A375 (cell line): Measurements from ENCODE around the genes PIGK, USP33 and DNAJB4.

- RAMPAGE, long total RNA = no peak
Measured at GRCh38 chr1:76154519-76154874, 80.0 kb downstream of the ST6GALNAC3 start.

GRCh38 chr1:77218598-77219639 lies at the start of gene PIGK:
Gene PIGK, minus strand, starts transcription at chr1:77219430.
- RAMPAGE, long total RNA = no peak

- RAMPAGE, long total RNA = no peak
Measured at GRCh38 chr1:77759346-77760289, at the start of gene USP33. Gene USP33, minus strand, starts transcription at chr1:77759852.

GRCh38 chr1:77877418-77877898 lies 11.0 kb upstream of the NEXN start:
- RAMPAGE, long total RNA = no peak

DNA sequence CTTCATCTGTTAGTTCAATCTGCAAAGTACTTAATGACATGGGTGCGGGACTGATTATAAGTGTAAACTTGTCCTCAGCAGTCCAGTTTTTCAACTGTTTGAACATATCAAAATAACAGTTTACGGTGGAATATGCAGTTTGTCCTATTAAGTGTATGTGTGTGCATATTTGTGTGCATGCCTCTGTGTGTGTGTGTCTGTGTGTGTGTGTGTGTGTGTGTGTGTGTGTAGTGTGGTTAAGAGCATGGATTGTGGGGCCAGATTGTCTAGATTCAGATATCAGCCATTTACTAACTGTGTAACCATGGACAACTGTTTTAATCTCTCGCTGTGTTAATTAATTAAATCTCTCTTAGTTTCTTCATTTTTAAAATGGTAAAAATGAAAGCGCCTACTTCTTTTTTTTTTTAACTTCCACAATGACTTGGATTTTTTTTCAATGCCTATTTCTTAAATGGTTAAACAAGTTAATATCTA lies 39.0 kb downstream of the NEXN start:
- RAMPAGE, long total RNA = no peak

DNA sequence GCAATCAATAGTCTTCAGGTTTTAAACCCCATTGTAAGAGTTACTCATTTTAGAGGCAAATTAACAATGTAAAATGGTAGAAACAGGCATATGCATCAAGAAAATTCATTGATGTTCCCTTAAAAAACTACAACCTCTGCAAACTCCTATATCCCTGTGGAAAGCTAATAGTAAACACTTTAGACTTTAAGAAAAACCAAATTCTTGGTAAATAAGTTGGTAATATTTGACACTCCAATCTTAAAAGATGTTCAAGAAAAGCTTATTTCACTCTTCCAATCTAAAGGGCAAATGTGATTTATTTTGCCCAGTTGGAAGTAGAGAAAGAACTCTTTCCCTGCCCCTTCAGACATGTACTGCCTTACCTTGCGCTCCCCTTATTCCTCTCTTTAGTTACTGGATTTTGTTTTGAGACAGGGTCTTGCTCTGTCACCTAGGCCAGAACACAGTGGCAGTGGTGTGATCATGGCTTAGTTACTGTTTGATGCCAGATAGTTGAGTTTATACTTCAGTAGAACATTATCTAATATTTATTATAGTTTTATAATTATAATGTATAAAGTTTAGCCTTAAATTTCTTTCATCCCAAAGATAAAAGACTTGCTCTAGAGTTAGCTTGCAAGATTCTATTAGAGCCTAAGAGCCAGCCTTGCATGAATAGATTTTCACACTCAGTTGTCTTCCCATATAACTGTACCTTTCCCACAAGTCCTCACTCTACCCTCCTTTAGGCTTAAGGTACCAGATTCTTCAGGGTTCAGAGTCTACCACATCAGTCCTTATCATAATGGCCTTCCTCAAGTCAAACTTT lies 27.5 kb downstream of the FUBP1 start:
- RAMPAGE, long total RNA = no peak

GRCh38 chr1:78003984-78004357 lies 768 bp upstream of the DNAJB4 start:
- RAMPAGE, long total RNA = no peak

DNA sequence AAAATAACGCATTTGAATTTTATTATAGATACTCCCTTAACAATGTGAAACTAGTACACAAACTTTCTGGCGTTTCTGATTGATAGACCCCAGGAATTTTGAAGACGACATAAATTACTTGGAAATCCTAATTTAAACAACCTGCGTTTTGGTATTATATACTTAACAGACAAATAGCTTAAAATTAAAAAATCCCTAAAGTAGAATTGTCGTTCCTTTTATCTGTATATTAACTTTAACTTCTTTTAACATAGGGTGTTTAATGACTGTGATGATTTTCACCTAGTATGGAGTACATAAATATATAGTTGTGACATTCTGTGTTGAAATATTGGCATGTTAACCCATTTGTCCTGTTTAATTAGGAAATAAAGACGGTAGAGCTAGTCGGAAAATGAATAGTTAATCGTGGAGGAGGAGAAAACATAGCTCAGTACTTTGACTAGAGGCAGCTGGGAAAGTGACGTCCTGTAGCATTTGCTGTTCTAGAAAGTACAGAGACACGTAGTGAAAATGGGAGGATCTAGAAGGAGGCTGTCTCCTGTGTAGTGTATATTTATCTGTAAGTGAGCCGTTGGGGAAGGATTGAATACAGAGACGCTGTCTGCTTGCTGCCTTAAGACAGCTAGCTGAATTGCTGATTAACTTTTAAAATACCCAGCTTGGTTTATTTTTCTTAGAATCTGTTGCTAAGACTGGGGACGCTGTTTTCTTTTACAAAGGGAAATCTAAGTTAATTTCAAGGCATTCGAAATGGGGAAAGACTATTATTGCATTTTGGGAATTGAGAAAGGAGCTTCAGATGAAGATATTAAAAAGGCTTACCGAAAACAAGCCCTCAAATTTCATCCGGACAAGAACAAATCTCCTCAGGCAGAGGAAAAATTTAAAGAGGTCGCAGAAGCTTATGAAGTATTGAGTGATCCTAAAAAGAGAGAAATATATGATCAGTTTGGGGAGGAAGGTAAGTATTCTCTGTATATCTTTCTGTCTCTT lies at the start of gene DNAJB4:
TSS of gene DNAJB4 (plus strand) at position 582 of the 996 bp plus-strand sequence.
- RAMPAGE, long total RNA = no peak

DNA sequence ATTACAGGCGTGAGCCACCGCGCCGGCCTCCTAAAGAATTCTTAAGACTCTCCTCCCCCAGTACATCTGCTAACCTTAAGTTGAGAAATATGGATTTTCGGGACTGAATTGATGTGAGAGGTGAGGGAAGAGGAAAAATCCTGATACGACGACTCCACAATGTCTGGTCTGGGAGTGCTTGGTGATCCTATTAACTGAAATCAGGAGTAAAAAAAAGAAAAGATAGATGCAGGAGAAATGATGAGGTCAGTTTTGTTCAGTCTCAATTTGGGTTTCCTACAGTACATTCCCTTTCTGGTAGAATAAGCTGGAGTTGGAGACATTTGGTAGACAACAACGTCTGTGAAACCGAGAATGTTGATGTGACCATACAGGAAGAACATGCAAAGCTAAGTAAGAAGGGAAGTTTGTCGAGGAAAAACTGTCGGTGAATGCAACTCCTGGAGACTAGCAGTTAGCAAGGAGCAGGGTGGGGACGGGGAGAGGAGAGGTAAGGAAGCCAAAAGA lies 1.2 kb upstream of the GIPC2 start:
- RAMPAGE, long total RNA = no peak

GRCh38 chr1:78143472-78144260 lies 97.9 kb downstream of the GIPC2 start:
- RAMPAGE, long total RNA = no peak

DNA sequence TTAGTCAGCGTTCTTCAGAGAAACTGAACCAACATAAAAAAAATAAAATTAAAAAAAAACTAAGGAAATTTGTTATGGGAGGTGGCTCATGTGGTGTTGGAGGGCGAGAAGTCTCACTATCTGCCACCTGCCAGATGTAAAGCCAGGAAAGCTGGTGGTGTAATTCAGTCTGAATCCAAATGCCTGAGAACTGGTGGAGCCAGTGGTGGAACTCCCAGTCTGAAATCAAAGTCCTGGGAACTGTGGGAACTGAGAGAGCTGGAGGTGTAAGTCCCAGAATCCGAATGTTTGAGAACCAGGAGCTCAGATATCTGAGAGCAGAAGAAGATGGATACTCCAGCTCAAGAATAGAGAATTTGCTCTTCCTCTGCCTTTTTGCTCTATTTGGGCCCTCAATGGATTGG lies 3.2 kb downstream of the IFI44L start:
- RAMPAGE, long total RNA = no peak

DNA sequence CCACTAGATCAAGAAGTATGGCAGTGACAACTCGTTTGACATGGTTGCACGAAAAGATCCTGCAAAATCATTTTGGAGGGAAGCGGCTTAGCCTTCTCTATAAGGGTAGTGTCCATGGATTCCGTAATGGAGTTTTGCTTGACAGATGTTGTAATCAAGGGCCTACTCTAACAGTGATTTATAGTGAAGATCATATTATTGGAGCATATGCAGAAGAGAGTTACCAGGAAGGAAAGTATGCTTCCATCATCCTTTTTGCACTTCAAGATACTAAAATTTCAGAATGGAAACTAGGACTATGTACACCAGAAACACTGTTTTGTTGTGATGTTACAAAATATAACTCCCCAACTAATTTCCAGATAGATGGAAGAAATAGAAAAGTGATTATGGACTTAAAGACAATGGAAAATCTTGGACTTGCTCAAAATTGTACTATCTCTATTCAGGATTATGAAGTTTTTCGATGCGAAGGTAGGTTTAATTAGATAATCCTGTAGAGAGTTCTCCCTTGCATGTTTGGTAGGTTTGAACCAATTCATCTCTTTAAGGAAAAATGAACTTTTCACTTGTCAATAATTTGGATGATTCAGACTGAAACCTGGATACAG lies 653 bp downstream of the IFI44 start:
- RAMPAGE, long total RNA = no peak

GRCh38 chr1:79193070-79193793 lies 186.7 kb upstream of the ADGRL4 start:
- RAMPAGE, long total RNA = no peak

DNA sequence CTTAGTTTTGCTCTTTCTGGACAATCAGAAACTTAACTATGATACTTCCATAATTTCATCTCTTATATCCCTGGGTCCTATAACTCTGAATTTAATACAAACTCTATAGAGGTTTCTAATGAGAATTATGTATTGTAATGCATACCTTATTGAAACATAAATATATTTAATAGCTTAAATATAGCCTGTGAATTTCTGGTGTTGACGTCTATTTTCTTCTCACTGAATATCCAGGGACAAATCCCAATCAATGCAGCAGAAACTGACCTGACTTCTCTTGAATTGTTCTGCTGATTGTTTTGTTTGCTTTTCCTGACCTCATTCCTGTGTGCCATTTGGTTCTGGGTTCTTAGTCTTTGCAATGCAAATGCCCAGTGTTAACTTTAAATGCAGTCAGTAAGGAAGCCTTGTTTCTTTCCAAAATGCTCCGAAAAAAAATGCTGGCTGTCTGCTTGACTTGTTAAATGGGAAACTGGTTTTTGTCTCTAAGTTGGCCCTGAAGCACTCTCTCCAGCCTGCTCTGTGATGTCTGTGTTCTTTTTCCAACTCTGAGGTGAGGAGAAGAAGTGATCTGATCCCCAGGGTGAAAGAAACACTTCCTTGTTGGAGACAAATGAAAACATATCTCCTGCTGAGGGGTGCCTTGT lies 256.1 kb upstream of the ADGRL4 start:
- RAMPAGE, long total RNA = no peak

DNA sequence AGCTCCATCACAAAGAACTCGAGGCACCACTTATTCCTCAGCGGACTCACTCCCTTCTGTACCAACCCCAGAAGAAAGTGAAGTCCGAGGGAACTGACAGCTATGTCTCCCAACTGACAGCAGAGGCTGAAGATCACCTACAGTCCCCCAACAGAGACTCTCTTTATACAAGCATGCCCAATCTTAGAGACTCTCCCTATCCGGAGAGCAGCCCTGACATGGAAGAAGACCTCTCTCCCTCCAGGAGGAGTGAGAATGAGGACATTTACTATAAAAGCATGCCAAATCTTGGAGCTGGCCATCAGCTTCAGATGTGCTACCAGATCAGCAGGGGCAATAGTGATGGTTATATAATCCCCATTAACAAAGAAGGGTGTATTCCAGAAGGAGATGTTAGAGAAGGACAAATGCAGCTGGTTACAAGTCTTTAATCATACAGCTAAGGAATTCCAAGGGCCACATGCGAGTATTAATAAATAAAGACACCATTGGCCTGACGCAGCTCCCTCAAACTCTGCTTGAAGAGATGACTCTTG lies 190.0 kb downstream of the ADGRL2 start:
- RAMPAGE, long total RNA = no peak

DNA sequence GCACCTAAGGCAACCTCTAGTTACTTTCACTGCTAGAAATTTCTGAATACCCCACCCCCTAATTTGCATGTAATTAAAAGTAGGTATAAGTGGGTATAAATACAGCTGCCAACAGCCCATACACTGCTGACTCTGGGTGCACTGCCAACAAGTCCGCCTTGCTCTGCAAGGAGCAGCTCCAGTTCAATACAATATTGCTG lies 981.8 kb downstream of the ADGRL2 start:
- RAMPAGE, long total RNA = no peak

GRCh38 chr1:83479823-83480117 lies 519.2 kb downstream of the TTLL7 start:
- RAMPAGE, long total RNA = no peak

DNA sequence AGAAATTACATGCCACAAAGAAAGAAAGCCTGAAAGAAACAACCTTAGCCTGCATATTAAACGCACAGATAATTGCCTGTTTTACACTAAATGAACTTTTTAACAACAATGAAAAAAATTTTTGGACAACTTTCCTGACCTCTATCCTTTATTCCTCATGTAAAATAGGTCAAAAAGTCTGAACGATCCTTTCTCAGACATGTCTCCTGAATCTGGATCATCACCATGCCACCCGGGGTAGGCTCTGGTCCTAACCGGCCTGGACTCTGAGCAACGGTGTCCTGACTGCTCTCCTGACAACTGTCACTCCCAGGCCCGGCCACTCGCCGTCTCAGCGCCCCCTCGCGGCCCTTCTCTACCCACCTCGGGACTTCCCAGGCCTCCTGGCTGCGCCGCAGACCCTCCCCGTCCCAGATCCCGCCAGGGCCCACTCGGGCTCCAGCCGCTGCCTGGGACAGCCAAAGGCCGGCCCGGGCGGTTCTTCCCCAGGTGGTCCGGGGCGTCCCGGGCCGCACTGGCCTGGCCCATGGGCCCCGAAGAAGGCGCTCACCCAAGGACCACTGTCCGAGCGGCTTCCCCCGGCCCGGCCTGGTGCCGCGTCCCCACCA lies 138.6 kb downstream of the TTLL7 start:
- RAMPAGE, long total RNA = no peak

DNA sequence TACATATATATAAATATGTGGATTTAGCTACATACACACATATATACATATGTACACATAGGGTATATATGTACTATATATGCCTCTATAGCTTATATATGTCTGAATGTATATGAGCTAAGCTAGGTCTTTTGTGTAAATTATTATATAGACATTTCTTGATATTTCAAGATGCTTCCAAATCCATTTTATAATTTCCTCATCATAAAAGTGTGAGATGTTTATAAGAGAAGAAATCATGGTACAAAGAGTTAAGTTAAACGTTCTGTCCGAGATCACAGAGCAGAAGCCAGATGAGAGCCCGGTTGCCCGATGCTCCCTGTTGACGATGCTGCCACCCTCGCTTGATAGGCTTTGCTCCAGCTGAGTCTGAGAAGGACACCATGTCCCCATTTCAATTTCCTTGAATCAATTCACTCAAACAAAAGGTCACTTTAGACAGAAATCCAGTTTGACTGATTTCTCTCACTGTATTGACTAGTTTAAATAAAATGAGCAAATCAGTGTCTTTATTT lies 34.9 kb downstream of the DNASE2B start:
- RAMPAGE, long total RNA = no peak

DNA sequence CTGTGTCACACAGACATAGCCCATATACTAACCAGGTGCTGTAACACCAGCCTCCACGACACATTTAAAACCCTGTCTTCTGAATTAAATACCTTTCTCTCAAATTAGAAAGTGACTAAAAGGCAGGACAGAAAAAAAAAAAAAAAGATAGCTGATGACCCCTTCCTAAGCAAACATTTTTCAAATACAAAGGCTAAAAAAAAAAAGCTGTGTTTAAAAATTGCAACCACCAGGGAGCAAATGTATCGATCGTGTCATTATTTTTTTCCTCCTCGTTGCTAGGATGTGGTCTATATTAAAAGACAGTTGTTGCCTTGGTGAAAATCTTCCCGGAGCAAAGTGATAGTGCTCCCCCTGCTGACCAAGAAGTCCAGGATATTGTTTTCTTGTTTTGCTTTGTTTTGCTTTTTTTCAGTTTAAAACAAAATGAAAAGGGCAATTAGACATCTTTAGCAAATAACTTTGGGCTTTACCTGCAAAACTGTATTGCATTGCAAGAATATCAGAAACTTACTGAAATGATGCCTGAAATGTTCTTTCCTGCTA lies 35.4 kb downstream of the DNASE2B start:
- RAMPAGE, long total RNA = no peak